Thoracic aorta (tissue), 1 donor: Measurements from ENCODE around the genes ATP8B3 and PEAK3.

- RAMPAGE, long total RNA: no peak
Observed at GRCh38 chr19:1434670-1435924, 3.1 kb upstream of the RPS15 start.

- RAMPAGE, long total RNA: no peak
Observed at GRCh38 chr19:1437881-1438317, 297 bp upstream of the RPS15 start.

GRCh38 chr19:1441752-1442658 is 3.8 kb downstream of the RPS15 start:
- RAMPAGE, long total RNA: no peak

DNA sequence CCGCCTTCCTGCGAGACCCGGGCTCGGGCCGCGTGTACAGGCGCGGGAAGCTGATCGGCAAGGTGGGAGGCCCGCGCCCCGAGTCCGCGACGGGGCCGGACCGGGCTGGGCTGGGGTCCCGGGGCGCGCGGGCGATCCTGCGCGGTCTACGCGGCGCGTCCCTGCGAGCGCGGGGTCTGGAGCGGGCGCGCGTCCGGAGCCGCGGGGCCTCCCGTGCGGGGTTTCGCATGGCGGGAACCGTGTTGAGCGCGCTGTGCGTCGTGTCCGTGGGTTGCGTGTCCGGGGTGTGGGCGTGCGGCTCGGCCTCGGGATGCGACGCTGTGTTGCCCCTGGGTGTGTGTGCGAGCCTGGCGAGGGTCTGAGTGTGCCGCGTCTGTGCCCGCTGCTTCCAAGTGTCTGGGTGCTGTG is 312 bp downstream of the PLK5 start:
- RAMPAGE, long total RNA: no peak

GRCh38 chr19:1542565-1543175 is 18.8 kb downstream of the PLK5 start:
- RAMPAGE, long total RNA: no peak

- RAMPAGE, long total RNA: no peak
Observed at GRCh38 chr19:1592092-1592585, 526 bp downstream of the MBD3 start.

- RAMPAGE, long total RNA: no peak
Observed at GRCh38 chr19:1811943-1813186, at the start of gene ATP8B3. TSS of gene ATP8B3 (minus strand) at chr19:1812276.

GRCh38 chr19:1852924-1854018 is 5.0 kb upstream of the REXO1 start:
- RAMPAGE, long total RNA: no peak

DNA sequence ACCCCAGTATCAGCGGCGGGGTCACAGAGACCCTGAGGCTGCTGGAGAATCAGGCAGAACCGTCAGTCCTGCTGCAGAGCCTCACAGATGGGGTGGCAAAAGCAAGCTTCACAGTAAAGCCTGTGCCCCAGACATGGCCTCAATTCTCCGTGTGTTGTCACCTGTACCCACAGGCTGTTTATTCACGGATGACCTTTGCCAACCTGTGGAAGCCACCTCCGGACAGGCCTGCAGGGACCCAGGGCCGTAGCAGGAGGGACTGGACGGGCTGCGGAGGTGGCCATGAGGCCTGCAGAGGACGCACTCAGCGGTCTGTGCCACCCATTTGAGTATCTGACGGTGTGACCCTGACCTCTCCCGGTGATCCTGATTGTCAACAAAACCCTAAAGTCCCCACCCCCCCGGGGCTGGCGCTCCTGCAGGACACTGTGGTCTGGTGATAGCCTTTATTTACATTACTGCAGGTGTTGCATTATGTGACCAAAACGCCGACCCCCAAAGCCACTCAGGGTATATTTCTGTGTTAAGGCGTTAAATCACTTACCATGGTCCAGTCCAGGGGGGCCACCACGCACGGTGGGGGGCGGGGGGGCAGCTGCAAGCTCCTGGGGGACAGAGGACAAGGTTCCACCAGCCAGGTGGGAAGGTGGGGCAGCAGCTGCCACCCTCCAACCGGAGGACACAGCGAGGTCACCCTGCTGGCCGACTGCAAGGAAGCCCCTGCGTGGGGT is 7.9 kb upstream of the KLF16 start:
- RAMPAGE, long total RNA: no peak

DNA sequence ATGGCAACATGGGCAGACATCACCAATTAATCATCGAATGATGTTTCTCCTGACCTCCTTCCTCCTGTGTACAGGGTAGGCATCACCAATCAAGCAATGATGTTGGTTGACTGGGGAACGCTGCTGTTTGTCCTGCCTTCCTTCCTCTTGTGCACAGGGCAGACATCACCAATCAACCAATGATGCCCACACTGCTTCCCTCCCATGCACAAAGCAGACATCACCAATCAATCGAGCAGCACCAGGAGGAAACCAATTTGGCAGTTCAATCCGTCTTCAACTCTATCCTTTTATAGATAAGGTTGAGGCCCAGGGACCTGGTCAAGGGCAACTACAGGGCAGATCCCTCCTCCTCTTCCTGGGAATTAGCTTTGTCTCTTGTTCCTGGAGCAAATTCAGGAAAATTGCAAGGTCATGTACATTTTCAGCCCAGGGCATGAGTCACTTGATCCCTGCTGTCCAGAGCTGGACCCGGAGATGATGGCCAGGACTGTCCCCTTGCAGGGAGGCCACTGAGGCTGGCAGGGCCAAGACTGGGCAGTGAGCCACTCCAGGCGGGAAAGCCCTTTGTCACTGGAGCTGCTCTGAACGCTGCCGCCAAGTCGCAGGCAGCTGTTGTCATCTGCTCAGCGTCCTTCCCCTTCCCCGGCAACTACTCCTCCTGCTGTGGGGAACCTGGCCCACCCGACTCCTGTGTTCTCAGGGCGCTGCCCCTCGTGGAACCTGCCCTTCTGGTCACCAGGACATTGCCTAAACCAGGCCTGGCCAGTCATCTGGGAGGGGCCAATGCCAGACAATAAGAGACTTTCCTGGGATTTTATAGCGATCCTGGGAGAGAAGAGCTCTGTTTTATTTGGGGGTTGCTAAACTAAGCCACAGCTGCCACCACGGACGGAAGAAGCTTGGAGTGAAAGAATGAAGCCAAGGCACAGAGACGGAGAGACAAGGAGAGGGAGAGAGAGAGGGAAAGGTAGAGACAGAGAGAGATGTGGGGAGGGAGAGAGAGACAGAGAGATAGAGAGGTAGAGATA is 5.1 kb upstream of the CSNK1G2 start:
- RAMPAGE, long total RNA: no peak

- RAMPAGE, long total RNA: no peak
Observed at GRCh38 chr19:1965852-1966898, 25.2 kb downstream of the CSNK1G2 start.

DNA sequence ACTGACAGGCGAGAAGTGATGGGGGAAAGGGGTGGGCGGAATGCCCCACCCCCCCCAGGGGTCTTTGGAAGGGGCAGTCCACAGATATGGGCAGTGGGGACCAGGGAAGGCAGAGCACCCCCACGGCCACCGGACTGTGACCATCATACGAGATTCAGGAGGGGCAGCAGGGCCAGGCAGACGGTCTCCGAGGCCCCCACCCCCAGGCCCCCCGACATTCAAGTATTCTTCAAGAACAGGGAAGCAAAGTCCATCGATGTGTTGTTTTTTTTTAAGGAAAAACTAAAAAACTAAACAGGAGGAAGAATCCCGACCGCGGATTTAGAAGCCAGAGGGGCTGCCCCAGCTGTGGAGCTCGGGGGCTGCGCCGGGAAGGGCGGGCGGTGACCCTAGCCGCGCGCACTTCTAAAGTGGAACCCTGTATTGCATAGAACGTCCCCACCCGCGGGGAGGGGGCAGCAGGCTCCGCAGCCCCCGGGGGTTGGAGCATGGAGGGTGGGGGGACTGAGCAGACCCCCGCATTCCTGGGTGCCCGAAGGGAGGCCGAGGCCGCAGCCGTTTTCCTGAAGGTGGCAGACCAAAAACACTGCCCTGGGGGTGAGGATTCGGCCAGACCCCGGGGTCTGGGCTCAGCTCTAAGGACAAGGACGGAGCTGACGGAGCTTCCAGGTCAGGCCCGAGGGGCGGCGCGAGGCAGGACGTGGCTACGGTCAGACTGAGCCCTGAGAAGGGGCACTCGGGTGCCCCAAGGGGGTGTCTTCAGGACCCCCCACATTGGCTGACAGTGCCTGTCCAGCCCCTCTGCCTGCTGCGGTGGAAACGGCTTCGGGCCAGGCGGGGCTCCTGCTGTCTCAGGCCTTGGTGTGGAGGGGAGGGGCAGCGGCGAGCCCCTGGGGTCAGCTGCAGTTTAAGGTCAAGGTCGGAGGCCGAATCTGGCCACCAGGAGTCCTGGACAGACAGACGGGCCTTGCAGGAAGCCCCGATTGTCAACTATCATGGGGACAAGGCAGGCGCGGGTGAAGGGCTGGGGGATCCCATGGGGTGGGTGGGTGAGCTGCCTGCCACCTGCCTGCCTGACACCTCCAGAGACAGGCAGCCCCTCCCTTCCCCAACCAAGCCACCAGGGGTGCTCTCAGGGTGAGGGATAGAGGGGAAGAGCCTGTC is 12.7 kb downstream of the MKNK2 start:
- RAMPAGE, long total RNA: no peak

DNA sequence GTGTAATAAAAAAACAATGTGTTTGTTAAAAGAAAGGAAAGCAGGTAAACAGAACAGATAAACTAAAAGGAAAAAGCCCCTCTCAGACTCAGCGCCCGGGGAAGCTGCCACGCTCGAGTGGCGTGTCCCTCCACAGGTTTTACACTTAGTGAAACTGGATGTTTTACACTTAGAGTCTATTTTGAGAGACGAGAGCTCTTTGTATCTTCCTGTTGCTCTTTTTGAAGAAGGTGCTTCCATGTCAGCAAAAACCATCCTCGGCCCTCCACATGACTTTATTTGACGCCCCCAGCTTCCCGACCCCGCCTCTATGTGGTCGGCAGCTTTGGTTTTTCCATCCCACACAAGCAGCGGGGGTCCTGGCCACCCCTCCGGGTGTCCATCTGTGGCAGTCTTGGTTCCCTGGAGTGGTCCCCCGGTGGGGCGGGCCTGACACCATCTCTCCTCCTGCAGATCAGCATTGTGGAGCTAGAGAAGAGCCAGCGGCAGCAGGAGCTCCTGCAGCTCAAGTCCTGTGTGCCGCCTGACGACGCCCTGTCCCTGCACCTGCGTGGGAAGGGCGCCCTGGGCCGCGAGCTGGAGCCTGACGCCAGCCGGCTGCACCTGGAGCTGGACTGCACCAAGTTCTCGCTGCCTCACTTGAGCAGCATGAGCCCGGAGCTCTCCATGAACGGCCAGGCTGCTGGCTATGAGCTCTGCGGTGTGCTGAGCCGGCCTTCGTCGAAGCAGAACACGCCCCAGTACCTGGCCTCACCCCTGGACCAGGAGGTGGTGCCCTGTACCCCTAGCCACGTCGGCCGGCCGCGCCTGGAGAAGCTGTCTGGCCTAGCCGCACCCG is 20.1 kb downstream of the PLEKHJ1 start:
- RAMPAGE, long total RNA: no peak

DNA sequence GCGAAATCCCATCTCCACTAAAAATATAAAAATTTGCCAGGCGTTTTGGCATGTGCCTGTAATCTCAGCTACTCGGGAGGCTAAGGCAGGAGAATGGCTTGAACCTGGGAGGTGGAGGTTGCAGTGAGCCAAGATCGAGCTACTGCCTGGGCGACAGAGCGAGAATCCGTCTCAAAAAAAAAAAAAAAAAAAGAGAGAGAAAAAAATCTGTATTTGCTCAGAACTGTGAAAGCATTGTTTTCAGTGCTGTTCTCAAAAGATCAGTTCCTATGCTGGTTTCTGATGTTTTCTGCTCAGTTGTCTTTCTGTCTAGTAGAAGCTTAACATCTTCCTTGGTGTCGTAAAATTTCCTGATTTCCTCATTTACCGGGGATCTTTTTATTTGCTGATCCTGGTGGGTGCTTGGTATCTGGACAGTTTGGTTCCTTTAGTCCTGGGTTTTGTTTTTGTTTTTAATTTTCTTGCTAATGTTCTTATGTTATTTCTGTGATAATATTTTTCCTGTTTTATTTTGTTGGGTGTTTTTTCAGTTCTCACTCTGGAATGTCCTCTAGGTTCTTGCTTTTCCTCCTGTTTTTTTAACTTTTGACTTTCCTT is 2.7 kb downstream of the SF3A2 start:
- RAMPAGE, long total RNA: no peak

- RAMPAGE, long total RNA: start-site peak on the minus strand at chr19:2282132-2282219, 12 reads
Observed at GRCh38 chr19:2281757-2282513, at the start of gene PEAK3. TSS of gene PEAK3 (minus strand) at chr19:2282175.

DNA sequence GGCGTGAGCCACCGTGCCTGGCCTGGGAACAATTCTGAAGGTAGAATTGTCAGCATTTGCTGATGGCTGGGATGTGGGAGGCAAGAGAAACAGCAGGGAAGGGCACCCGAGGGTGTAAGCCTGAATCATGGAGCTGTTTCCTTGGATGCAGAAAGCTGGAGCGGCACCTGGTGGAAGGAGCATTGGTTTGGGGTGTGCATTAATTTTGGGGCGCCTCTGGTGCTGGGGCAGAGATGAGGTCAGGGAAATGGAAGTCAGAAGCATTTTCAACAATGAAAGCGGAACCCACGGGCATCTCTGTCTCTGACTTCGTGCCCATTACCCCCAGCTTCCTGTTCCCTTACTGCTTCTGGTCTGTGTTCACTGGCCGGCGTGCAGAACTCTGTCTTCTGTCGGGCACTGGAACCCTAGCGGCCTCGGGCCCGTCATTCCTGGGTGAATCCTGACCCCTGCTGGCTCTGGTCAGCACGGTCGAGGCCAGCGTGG is 7.8 kb upstream of the LINGO3 start:
- RAMPAGE, long total RNA: no peak

DNA sequence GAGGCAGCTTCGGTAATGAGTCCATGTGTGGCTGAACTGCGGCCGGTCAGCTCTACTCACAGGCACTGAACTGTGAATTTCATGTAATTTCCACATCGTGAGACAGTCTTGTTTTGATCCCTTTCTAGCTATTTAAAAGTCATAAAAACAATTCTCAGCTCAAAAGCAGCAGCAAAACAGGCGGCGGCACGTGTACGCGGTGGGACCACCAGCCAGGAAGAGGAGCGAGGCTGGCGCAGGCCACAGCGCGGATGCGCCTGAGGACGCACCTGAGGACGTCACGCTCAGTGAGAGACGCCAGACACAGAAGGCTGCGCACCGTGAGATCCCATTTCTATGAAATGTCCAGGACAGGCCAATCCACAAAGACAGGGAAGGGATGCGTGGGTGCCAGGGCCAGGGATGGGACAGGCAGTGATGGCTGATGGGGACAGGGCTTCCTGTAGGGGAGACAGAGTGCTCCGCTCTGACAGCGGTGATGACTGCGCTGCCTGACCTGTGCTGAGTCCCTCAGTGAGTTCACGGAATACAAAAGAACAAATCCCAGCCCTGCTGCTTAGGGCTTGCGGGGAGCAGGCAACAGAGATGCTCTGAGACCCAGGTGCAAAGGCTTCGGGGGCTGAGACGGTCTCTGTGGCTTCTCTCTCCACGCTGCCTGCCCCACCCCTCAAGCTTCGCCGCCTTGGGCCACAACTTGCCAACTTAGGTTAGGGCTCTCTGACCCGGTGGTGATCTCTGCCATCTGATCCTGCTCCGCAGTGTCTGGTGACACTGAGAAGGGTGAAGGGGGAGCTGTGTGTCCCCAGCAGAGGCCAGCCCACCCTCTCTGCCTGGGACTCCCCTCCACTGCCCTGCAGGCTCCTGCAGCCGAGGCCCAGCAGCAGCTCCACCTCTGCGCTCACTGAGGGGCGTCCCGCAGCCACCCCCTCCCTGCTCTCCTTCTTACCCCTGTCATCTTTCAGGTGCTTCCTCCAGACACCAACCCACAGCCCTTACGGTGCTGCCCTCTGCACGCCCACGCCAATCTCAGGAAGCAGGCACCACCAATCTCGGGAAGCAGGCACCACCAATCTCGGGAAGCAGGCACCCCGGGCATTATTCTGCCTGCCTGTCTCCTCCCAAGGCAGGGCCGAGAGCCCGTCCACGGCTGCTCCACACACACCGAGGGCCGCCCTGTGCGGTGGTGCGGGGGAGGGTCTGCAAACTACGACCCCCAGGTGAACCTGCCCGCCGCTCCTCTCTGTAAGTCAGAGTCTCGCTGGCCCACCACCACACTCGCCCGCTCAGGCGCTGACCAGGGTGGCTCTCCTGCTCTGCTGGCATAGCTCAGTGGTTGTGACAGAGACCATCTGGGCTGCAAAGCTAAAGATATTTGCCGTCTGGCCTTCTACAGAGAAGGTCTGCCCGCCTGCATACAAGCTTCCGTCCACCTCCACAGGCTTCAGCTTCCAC is 3.4 kb downstream of the LSM7 start:
- RAMPAGE, long total RNA: no peak

DNA sequence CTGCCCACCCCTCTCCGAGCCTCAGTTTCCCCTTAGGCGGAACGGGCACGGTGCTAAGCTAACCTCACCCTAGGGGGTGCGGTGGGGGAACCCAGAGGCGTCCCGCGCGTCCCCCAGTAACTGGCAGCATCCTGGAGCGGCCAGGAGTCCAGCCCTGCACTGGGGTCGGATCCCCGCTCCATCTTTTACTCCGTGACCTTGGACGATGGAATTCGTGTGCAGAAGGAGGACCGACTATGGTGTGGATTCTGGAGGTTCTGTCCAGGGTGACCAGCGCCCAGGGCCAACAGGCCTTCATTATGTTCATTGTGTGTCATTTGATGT is 608 bp downstream of the SPPL2B start:
- RAMPAGE, long total RNA: no peak

DNA sequence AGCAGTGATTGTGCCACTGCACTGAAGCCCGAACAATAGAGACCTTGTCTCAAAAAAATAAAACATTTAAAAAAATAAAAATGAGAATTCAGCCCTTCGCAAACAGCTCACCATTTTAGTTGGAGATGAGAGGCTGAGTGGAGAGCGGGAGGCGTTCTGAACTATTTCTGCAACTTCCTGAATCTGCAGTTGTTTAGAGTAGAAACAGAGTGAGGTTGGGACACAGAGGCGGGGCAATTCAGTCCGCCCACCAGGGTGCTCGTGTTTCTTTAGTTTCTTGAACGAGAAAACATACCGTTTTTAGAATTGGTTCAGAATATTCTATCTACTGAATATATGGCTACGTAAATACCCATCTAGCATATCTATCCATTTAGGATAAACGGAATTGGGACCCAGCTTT is 33.1 kb downstream of the TIMM13 start:
- RAMPAGE, long total RNA: no peak

DNA sequence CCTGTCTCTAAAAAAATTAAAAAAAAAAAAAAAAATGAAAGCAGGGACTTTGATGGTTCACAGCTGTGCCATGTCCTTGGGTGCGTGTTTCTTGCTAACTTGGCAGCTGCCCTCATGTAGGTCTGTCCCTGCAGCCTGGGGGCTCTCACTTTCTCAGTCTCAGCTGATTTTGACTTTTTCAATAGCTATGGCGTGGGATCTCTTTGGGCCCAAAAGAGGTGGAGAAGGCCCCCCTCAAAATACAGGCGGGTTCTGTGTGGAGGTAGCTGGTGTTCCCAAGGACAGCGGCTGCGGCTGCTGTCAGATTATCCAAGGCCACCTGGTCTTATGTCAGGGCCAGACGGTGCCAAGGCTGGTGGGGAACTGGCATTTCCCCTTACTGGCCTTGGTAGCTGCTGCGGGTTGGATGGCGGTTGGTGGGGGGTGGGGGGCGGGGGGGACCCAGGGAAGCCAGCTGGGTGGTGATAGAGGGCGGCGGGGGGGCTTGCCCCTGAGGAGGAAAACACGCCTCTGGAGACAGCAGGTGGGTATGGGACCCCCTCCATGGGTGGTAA is 4.3 kb downstream of the TIMM13 start:
- RAMPAGE, long total RNA: no peak